A375 (cell line): ENCODE measurements around the genes LMNTD1 and REP15.

DNA sequence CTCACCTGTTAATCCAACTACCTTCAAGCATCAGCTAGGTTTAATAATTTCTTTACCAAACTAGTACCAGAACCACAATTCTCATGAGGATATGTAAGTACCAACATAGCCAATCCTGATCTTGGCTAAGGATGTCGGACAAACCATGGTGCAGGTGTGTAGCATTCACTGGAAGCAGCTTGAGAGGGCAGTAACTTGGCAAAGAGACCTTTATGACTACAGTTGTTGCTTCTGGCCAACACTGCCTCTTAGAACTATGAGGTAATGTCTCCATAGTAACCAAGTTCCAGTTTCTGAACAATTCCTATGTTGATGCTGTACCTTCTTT is at the start of gene LMNTD1:
Gene LMNTD1 (minus strand): TSS at position 220 of the 328 bp plus-strand sequence.
- RAMPAGE, long total RNA, result no peak

- RAMPAGE, long total RNA, result no peak
Measured at GRCh38 chr12:25960031-25960718, 1.7 kb downstream of the RASSF8 start.

DNA sequence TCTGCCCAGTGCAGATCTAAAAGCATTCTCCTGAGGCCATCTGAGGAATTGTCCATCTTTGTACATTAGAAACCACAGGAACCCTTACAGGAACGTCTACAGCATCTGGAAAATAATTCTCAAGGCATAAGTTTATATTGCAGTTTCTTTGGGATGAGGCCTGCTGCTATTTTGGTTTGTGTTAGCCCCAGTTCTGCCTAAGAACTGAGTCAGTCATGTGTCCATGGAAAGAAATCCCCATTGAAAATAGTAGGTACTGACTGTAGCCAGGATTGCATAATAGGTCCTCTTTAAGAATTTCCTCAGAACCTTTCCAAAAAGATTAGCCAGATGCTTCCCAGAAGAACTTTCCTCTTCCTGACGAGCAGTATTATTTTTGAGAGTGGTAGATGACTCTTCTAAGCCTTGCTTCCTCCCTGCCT is 52.6 kb downstream of the RASSF8 start:
- RAMPAGE, long total RNA, result no peak

GRCh38 chr12:26153222-26153788 is 28.5 kb upstream of the BHLHE41 start:
- RAMPAGE, long total RNA, result no peak

DNA sequence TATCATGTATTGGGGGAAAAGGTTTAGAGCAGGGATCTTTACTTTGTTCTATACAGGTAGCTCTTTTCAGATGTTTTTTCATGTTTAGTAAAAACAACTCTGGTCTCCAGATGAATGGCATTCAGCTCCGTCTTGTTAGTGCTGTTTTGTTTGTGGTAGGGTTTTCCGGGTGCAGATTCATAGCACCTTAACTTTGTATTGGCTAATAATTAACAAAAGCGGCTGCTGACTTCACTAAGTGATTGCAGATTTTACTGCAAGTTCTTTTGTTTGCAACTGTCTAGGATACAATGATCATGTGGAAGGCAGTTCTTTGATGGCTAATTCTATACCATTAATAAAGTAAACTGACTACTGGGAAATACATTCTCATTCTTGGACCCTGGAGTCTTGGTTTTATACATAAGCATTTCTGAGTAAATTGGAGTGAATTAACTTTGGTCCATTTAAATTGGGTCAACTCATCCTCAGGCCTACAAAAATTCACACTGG is 32.2 kb upstream of the BHLHE41 start:
- RAMPAGE, long total RNA, result no peak

DNA sequence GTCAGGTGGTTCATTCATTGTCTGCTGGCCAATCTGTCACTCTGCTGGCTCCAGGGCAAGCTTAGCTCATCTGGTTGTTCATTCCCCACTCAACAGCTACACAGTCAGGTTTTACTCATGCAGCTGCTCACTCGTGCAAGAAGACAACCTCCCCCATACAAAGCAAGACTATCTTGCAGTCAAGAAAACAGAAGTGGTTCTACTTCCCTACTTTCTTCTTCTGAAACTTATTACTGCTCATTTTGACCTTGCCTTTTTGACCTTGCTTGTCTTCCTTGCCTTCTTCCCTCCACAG is 277.9 kb downstream of the SSPN start:
- RAMPAGE, long total RNA, result no peak

DNA sequence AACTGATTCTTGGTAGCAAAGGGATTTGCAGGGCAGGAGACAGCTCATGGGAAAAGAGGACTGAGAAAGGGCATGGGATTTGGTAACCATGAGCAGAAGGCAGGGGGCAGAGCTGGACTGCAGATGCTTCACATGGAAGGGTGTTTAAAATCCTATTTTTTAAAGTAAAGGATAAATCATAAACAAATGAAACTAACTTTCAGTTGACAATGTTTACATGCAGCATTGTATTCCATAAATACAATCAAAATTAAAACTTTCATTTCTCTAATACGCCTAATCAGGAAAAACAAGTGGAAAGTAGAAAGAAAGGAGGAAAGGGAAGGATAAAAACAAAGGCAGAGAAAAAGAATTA is 203.0 kb downstream of the ITPR2 start:
- RAMPAGE, long total RNA, result no peak

DNA sequence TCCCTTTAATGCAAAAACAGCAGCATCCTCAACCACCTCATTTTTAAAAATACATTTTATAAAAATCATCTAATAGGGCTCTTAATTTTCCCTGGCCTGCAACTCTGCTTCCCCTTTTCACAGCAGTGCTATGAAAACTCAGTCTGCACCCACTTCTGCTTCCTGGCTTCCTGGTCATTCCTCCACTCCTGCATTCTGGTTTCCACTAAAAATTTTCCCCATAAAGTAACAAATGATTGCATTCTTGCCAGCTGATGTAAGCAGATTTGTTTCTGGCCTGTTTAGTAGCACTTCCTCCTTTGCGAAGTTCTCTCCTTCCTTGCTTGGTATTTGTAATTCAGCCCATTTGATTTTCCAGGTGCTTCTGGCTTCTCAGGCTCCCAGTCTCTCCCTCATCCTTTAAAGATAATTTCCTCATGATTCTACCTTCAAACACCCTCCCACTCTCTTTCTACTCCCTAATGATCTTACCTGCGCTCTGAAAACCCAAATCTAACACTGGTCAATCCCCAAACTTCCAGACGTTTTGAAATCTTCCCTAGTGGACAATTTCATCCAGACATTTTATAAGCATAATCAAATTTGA is 127.8 kb downstream of the ITPR2 start:
- RAMPAGE, long total RNA, result no peak

DNA sequence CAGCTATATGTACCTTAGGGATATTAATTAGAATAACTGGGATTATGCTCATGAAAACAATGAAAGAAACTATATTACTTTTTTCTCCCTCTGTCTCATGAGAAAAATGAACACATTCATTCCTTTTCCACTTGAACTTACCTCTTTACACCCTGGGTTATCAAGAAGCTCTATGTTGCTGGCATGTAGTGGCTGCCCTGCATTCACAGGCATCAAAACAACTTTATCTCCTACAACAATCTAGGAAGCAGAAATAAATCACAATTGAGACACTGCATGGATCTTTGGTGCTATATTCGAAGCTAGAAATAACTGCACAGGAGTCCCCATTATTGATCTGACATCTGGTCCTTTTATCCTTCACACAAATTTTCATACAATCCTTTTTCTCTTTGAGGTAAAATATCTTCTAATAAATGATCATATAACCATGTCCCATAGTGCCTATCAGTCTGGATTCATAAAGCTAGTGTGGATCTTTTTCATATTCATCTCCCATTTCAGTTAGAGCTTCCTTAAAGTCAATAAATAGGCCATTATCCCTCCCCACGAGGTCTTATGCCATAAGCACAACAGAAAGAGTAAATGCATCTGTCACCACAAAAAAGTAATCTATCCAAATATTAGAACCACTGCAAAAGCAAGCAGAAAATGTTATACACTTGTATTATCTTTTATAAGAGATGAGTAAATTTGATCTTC is 116.8 kb downstream of the ITPR2 start:
- RAMPAGE, long total RNA, result no peak

- RAMPAGE, long total RNA, result no peak
Measured at GRCh38 chr12:26845752-26846476, 12.9 kb upstream of the ITPR2 start.

- RAMPAGE, long total RNA, result no peak
Measured at GRCh38 chr12:27245311-27245921, 1.3 kb downstream of the STK38L start.

GRCh38 chr12:27549109-27549601 is 25.1 kb downstream of the PPFIBP1 start:
- RAMPAGE, long total RNA, result no peak

GRCh38 chr12:27595121-27595684 is 71.2 kb downstream of the PPFIBP1 start:
- RAMPAGE, long total RNA, result no peak

DNA sequence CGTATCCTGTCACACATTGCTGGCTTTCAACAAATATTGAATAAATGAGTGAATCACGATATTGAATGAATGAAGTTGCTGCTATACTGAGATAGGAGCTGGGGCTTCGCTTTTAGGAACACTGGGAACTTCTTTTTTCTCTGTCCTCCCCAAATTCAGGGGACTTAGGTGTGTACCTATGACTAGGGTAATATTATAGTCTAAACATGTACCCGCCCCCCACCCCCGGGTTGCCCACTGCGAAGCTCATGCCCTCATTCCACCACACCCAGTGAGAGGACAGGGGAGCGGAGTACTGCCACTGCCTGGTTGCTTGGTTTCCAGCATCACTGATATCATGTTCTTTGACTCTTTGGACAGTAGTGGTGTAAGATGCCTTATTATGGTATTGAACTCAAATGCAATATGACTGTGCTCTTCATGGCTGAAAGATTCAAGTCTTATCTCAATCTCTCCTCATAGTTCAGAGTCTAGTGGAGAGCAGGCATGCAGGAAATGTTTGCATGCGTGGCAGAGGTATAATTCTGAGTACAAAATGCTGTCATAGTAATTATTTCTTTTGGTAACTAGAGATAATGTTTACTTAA is 55.8 kb upstream of the REP15 start:
- RAMPAGE, long total RNA, result no peak

- RAMPAGE, long total RNA, result no peak
Measured at GRCh38 chr12:27696320-27697444, at the start of gene REP15. Gene REP15 (plus strand): TSS chr12:27696447.

- RAMPAGE, long total RNA, result no peak
Measured at GRCh38 chr12:27703589-27704287, 6.9 kb upstream of the MRPS35 start.

DNA sequence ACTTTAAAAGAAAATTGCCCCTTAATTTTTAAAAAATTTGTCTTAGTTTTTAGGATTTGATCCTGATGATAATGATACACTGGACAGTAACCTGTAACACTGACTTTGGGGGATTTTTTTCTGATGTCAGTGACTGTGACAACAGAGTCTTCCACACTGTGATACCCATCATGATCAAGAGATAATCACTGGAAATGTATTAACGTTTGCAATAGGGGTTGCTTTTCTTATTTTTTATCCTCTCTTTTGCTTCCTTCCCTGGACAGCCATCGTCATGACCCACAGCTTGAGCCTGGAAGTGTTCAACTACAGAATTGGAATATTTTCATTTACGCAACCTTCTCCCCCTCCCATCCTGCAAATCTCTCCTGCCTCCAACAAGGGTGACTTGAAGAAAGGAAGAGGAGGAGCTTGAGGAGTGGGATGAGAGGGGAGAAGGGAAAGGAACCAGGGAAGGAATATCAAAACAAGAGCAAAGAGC is 1.5 kb upstream of the MANSC4 start:
- RAMPAGE, long total RNA, result no peak

DNA sequence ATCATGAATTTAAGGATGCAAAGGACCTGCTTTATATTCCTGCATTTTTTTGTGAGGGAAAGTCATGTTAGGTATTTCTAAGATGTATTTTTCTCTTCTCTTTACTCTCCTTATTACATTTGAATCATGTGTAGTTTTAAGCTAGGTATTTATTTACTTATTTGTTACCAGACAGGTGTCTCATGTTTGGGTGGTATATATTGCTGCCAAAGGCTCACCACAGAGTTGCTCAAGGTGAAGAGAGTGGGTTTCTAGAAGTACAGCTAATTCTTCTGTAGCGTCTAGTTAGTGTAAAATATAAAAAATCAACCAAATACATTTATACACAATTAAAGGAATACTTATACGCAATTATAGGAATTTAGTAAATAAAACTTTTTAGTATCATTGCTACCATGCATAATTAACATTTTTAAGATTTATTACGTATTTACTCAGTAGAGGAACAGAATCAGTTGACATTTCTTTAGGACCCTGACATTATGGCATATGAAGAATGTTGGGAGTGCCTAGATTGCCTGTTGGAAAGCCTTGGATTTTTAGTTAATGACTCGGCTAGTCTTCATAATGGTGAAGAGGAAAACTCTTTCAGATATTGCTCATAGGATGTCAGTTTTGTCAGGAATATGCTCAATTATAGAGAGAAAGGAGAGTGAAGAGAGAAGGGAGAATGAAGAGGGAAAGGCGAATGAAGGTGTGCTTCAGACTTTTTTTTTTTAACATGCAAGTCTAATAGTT is 14.4 kb downstream of the CCDC91 start:
- RAMPAGE, long total RNA, result no peak

DNA sequence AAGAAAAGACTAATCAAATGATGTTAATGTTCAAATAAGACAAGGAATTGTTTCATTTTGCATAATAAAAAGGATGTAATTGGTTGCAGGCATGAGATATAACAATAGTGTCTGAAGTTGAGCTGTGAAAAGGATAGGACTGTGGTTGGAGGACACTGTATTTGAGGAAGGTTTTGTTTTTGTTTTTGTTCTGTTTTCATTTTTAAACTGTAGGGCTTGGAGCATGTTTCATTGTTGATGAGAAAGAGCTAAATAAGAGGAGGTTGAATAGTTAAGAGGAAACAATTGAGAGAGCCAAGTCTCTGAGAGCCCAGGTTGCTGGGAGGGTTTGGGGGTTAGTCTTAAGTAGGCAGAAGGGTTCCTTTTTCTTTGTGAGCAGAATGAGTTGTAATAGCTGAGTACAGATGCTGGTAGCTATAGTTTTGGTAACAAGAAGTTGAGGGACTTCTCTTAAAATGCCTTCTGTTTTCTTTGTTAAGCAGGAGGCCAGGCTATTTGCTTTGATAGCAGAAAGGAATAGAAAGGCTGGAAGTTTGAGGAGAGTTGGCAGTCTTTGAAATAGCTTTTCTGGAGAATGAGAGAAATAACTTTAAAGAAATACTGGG is 58.4 kb downstream of the CCDC91 start:
- RAMPAGE, long total RNA, result no peak

DNA sequence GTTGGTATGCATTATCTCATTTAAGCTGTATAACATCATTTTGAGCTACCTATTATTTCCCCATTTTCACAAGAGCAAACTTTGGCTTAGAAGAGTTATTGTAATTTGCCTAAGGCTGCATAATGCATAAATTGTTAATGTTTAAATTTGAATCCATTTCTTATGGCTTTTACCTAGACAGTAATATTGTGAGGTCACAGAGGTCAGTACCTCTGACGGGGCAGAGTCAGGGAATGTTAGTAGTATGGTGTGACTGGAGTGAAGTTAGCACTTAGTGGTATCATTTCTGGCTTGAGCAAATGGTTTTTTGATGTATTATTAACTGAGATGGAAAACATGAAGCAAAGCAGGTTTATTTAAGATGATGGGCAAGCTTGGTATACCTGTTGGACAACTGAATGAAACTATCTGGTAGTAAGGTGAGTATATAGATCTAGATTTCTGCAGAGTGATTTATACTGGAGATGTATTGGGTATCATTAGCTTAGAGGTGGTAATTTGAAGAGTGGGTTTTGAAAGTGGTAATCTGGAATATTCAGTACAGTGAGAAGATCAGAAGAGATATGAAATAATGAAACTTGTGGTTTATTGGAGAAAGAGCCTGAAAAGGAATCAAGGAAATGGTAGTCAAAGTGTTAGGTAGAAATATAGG is 112.3 kb downstream of the CCDC91 start:
- RAMPAGE, long total RNA, result no peak